Mesenteric fat pad (tissue), 1 donor: ENCODE measurements around a stretch of chr5.

- PRO-cap: no peak
Observed at GRCh38 chr5:154859420-154859766, 966 bp downstream of the CNOT8 start.

DNA sequence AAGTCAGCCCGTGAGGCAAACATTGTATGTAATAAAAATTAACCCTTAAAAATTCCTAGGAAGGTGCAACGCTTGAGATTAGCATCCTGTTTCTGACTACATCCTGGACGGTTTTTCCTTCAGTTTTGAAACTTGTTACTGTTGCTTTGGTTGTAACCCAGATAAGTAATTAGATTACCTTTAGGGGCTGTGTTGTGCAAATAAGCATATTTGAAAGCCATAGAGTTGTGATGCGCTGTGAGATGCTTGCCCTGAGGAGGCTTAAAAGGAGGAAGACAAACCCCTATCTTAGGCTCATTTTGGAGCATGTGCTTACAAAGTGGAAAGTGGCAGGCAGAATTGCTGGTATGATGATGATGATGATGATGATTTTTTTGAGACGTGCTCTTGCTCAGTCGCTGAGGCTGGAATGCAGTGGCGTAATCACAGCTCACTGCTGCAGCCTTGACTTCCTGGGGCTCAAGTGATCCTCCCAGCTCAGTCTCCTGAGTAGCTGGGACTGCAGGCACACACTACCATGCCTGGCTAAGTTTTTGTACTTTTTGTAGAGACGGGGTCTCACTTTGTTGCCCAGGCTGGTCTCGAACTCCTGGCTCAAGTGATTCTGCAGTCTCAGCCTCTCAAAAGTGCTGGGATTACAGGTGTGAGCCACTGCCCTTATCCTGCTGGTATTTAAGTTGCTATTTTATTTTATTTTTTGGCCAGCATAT, 1.7 kb downstream of the CNOT8 start:
- PRO-cap: no peak

GRCh38 chr5:154966288-154967008, 25.6 kb downstream of the MRPL22 start:
- PRO-cap: no peak

DNA sequence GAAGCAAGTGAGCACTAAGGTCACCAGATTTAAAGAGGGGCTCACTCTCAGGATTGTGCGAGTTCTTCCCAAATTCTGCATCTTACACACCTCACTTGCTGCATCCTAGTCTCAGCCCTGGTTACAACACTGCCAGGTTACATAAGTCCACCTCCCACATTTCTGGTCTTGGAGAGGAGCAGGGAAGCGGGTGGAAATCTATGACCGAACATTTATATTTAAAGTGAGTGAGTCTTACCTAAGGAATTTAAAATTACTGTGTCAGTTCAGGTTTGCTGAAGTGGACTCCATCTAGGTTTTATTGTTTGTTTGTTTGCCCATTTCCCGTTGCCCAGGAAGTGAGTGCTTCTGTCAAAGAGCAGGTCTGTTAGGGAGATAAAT, 179.4 kb downstream of the KIF4B start:
- PRO-cap: no peak

GRCh38 chr5:155460453-155460949, 446.9 kb downstream of the KIF4B start:
- PRO-cap: no peak

DNA sequence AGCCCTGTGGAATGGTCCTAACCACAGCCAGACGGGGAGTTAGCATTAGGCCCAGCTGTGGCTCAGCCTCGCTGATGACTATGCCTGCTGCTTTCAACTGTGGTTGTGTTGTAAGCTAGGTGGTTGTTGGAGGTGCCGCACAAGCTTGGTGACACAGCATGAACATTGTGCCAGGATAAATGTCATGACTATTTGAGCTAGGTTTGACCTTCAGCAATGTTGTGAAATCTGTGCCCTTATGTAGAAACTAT, 40.7 kb downstream of the SGCD start:
- PRO-cap: no peak

DNA sequence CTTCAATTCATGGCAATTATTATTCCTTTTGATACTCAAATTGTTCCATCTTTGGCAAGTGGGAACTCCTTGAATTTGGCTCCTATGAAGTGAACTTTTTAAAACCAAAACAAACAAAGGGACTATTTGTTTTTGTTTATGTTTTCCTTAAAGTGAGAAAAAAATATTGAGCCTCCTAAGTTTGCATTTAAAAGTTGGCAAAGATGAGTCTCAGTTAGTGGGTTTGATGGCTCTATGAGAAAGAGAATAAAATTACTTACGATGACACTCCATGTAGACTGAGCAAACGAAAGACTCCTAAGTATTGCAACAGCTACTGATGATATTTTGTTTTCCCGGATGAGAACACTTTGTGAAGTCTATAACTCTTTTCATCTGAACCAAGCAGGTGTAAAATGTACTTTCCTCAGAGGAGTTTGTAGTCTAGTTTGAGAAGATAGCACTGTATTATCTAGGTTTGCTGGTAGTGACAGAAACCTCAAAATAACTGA, 1.8 kb upstream of the ITK start:
- PRO-cap: no peak

DNA sequence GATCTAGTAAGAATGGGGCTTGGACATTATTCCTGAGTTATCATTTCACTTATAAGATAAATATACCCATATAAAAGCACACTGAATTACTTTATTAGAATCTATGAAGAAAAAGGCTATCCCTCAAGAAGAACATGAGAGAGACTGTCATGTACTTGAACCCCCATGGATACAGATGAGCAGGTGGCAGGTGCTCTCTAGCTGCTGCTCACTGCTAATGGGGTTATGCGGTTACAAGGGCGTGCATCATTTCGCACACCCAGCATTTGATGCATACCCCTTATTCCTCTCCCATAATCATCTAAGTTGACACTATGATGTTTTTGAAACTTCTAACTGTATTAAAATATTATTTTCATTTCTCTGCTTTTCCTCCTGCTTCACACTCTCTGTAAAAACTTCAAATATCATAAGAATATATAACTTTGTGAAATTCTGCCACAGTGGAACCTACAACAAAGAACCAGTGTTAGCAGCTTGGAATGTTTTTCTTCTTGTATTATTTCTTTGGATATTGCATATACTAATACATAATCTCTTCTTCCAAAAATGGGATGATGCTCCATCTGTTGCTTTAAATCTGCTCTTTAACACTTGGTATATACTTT, 16.5 kb downstream of the ITK start:
- PRO-cap: no peak

DNA sequence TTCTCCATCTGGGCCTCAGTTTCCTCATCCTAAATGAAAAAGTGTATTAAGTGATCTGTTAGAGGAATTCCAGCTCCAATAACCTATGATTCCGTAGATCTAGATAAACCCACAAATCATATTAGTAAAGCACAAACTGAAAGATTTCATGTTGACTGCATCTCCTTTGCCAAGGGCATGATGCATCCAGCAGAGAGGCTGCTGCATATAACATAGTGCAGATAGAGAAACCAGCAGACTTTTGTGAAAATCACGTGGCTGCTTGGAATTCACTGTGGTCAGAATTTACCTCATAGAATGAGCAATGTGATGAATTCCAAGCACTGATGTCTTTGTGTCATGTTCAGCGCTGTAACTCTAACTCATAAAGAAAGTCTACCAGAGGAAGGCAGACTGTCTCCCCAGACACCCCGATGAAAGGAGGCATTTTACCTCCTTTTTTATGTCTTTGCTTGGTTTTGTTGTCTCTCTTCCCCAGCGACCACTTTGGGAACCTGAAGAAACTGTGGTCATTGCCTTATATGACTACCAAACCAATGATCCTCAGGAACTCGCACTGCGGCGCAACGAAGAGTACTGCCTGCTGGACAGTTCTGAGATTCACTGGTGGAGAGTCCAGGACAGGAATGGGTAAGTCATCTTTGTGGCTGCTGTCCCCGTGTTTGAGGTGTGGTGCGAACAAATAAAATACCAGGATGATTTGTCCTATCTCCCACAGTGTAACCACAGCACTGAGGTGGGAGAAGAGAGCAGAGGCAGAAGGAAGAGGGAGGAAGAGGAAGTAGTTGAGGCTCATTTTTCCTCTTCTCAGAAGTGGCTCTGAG, 42.0 kb downstream of the ITK start:
- PRO-cap: no peak

GRCh38 chr5:157265368-157265941, 468 bp upstream of the CYFIP2 start:
- PRO-cap: no peak

GRCh38 chr5:157291275-157291817, 25.4 kb downstream of the CYFIP2 start:
- PRO-cap: no peak

GRCh38 chr5:157294480-157295048, 28.6 kb downstream of the CYFIP2 start:
- PRO-cap: no peak

GRCh38 chr5:157479624-157480164, 19.7 kb downstream of the NIPAL4 start:
- PRO-cap: no peak

GRCh38 chr5:157528195-157528572, 47.4 kb downstream of the ADAM19 start:
- PRO-cap: no peak

DNA sequence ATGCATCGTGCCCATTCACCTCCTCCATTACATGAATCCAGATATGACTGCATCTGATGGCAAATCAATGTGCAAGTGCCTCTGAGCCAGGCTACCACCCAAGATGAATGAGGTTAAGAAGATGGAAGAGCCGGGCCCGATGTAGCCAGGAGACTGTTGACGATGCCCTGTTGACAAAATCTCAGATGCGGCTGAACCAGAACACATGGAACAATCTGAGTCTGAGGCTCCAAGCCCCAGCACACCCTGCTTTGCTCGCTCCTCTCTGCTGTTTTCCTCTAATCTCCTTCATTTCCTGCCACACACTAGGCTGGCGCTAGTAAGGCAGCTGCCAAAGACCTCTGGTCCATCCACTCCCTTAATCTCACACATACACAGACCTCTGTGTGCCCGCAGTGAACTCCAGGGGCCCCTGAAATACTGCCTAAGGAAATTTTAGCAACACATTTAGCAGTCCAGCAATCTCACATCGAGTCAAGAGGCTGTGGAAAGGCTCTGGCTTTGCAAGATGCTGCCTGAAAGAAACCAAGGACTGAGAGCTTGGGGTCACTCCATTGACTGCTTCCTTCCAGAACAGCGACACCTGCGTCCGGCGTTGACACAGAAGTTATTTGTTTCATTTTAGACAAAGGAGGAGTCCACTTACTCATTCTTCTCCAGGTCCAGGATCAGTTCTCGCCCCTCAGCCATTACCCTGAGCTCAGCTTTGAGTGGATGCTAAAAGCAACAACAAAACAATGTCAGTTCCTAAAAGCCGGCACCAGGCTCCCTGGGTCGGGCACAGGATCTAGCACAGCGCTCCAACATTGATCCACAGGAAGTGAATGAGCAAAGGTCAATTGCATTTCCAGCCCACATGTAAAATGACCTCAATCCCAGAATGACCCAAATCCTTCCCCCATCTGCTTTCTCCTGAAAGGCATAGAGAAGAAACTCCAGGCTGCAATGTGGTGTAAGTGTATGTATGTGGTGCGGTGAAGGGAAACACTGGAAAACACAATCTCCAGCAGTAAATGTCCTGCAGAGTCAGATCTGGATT, 11.5 kb downstream of the ADAM19 start:
- PRO-cap: no peak

GRCh38 chr5:157574318-157574957, 1.1 kb downstream of the ADAM19 start:
- PRO-cap: no peak

DNA sequence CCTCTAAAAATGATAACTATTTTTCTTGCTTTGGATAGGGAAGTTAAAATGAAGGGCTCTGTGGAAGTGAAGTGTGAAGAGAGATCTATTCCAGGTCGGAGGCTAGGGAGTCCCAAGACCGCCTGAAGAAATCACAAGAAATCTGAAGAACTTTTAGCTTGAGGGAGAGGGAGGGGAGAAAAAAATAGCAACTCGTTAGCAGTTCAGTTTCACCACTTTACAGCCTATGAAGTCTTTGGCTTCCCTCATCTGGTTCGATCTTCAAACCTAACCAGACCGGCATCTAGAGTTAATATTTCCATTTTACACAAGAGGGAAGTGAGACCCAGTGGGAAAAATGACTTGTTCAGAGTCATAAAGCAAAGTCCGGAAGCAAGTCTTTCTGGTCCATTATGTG, 865 bp upstream of the C5orf52 start:
- PRO-cap: no peak

GRCh38 chr5:157861166-157861635, 2.3 kb upstream of the CLINT1 start:
- PRO-cap: no peak

- PRO-cap: no peak
Observed at GRCh38 chr5:157912599-157913416, 53.9 kb upstream of the CLINT1 start.

DNA sequence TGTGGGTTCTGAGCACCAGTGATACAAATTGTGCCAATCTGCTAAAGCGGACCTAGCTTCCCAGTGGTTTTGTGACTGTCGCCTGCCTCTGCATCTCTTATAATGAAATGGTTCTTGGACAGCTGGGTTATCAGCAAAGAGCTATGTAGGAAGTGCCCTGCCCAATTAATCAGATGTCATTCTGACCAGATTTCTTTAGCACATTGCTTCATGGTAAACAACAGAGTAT, 448.9 kb upstream of the CLINT1 start:
- PRO-cap: no peak